Epithelial cell of proximal tubule (primary cell): ENCODE measurements around the genes OR4K5, APEX1, TPPP2 and ARHGEF40.

DNA sequence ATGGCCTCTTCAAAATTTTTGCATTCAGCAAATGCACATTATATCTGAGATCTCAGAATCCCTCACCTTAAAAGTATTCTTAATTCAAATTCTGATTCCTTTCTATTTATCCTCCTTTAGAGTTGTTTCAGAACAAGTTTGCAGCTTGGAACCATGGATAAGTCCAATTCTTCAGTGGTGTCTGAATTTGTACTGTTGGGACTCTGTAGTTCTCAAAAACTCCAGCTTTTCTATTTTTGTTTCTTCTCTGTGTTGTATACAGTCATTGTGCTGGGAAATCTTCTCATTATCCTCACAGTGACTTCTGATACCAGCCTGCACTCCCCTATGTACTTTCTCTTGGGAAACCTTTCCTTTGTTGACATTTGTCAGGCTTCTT, at the start of gene OR4K5:
TSS of gene OR4K5 (plus strand) at position 154 of the 379 bp plus-strand sequence.
- RAMPAGE, long total RNA: no peak

- RAMPAGE, long total RNA: no peak
- RRBS: no CpG with 5 or more reads among the region's 9 CpGs
Measured at GRCh38 chr14:20316113-20316680, 10.4 kb upstream of the TTC5 start.

DNA sequence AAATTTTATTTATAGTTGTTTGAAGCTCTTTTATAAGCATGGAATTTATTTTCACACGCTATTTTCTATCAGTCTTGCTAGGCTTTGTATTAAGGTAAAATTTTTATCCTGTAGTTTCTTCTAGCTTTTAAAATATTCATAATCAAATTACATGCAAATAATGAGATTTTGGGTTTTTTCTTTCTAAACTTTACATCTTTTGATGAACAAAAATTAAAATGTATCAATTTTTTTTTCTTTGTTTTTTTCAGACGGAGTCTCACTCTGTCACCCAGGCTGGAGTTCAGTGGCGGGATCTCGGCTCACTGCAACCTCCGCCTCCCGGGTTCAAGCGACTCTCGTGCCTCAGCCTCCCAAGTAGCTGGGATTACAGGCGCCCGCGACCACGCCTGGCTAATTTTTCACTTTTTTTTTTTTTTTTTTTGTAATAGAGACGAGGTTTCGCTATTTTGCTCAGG, 1.4 kb upstream of the PARP2 start:
- RAMPAGE, long total RNA: no peak
- RRBS: no CpG with 5 or more reads among the region's 14 CpGs

DNA sequence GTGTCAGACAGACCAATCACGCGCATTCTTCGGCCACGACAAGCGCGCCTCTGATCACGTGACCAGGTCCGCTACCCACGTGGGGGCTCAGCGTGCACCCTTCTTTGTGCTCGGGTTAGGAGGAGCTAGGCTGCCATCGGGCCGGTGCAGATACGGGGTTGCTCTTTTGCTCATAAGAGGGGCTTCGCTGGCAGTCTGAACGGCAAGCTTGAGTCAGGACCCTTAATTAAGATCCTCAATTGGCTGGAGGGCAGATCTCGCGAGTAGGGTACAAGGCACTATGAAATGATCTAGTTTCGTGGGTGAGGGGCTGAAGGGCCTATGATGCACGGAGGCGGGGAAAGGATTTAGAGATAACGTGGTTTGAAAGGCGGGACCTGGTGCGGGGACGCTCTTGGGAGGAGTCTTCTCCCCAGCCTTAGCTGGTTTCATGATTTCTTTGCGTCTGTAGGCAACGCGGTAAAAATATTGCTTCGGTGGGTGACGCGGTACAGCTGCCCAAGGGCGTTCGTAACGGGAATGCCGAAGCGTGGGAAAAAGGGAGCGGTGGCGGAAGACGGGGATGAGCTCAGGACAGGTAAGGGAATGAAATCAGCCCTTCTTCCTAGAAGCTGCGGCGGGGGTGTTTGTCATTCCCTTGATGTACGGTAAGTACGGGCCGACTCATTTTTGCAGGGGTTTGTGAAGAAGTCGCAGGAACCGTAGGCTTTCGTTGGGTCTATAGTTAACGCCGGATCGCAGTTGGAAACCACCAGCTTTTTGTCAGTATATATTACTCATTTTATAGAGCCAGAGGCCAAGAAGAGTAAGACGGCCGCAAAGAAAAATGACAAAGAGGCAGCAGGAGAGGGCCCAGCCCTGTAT, at the start of gene APEX1:
TSS of gene APEX1 (plus strand) at position 100 of the 864 bp plus-strand sequence.
- RAMPAGE, long total RNA: start-site peak on the plus strand centred at position 106 of the sequence, 83 bp wide, 1,508 and 356 reads in 2 replicates
- RRBS: no CpG with 5 or more reads among the region's 52 CpGs

GRCh38 chr14:20476573-20477755, 7.8 kb downstream of the PNP start:
- RAMPAGE, long total RNA: no peak
- RRBS: no CpG with 5 or more reads among the region's 6 CpGs

GRCh38 chr14:20602560-20602844, 11.3 kb upstream of the RNASE12 start:
- RAMPAGE, long total RNA: no peak
- RRBS: no CpG with 5 or more reads among the region's 3 CpGs

DNA sequence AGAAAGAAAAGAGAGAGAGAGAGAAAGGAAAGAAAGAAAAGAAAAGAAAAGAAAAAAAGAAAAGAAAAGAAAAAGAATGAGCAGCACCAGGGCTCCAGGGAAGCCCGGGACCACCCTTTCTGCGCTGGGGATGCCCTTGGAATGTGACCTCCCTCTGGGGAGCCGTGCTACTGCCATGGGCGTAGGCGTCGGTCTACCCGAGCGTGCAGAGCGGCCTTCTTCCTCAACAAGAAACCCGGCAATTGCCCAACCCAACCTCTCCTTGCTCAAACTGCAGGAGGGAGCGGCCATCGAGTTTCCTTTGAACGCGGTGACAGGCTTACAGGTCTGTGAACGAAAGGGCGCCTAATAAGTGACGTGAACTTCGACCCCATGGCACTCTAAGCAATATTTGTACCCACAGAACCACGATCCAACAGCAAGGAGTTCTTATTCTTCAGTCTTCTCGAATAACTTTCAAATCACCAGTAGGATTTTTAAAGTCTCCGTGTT, 16.8 kb downstream of the OR6S1 start:
- RAMPAGE, long total RNA: no peak
- RRBS: no CpG with 5 or more reads among the region's 21 CpGs

DNA sequence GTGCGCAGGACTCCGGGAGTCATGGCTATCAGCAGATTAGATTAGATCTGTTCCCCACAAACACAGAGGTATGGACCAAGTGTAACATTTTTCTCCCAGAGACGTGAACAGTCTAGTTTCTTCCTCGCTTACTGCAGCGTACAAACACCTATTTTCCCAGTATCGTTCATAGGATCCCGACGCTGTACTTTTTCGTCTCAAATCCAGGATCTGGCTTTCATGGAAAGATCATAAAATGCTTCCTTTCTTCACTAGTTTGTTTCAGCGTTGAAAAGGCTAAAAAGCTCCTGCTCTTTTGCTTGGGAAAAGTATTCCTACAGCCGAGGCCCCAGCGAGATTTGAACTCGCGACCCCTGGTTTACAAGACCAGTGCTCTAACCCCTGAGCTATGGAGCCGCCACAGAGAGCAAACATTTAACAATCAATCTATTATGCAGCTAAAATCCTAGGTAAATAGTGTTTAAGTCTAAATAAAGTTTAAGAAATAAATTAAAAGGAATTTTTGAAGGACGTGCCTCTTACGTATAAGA, 10.6 kb downstream of the OR6S1 start:
- RAMPAGE, long total RNA: no peak
- RRBS: no CpG with 5 or more reads among the region's 17 CpGs

GRCh38 chr14:20631901-20632704, 9.4 kb downstream of the OR6S1 start:
- RAMPAGE, long total RNA: no peak
- RRBS: 2% methylated on average over 4 of the region's 28 CpGs

DNA sequence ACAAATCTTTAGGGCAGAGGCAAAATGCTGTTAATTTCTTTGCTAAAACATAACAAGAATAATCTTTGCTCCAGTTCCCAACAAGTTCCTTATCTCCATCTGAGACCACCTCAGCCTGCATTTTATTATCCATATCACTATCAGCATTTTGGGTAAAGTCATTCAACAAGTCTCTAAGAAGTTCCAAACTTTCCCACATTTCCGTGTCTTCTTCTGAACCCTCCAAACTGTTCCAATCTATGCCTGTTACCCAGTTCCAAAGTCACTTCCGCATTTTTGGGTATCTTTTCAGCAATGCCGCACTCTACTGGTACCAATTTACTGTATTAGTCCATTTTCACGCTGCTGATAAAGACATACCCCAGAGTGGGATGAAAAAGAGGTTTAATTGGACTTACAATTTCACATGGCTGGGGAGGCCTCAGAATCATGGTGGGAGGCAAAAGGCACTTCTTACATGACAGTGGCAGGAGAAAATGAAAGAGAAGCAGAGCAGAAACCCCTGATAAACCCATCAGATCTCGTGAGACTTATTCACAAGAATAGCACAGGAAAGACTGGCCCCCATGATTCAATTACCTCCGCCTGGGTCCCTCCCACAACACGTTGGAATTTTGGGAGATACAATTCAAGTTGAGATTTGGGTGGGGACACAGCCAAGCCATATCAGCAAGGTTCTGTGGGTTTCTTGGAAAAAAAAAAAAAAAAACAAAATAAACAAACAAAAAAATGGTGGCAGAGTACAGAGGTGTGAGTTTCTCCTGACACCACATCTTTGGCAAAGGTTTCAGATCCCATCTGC, 17.8 kb upstream of the RNASE4 start:
- RAMPAGE, long total RNA: no peak
- RRBS: no CpG with 5 or more reads among the region's 7 CpGs

- RAMPAGE, long total RNA: no peak
- RRBS: no CpG with 5 or more reads among the region's 41 CpGs
Measured at GRCh38 chr14:20683034-20683890, 1.1 kb upstream of the RNASE4 start.

- RAMPAGE, long total RNA: no peak
- RRBS: 54% methylated on average over 2 of the region's 5 CpGs
Measured at GRCh38 chr14:20758529-20759137, 9.6 kb upstream of the EDDM3B start.

GRCh38 chr14:20998054-20998499, 1.0 kb upstream of the SLC39A2 start:
- RAMPAGE, long total RNA: no peak
- RRBS: no CpG with 5 or more reads among the region's 4 CpGs

GRCh38 chr14:21023848-21024514, 880 bp downstream of the NDRG2 start:
- RAMPAGE, long total RNA: no peak
- RRBS: 7% methylated on average over 2 of the region's 15 CpGs

DNA sequence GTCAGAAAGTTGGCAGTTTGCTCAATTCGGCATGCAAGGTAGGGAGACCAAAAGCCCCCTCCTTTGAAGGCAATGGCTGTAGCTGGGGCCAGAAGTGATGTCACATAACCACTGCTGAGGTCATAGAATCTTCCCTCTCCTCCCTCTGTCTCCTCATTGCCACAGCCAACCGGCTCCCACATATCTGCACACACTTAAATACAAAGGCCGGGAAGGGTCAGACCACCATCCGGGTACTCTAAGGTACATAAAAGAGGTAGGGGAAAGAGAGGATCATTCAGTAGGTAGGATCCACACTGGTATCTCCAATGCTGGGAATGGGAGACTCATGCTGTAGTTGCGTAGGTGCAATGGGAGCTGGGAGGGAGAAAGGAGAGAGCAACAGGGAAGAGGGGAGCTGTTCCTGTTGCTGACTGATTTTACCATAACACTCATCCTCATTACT, at the start of gene TPPP2:
TSS of gene TPPP2 (plus strand) at position 156 of the 445 bp plus-strand sequence.
- RAMPAGE, long total RNA: no peak
- RRBS: no CpG with 5 or more reads among the region's 5 CpGs

GRCh38 chr14:21034011-21034419, 592 bp downstream of the RNASE13 start:
- RAMPAGE, long total RNA: no peak
- RRBS: no CpG with 5 or more reads among the region's 3 CpGs

DNA sequence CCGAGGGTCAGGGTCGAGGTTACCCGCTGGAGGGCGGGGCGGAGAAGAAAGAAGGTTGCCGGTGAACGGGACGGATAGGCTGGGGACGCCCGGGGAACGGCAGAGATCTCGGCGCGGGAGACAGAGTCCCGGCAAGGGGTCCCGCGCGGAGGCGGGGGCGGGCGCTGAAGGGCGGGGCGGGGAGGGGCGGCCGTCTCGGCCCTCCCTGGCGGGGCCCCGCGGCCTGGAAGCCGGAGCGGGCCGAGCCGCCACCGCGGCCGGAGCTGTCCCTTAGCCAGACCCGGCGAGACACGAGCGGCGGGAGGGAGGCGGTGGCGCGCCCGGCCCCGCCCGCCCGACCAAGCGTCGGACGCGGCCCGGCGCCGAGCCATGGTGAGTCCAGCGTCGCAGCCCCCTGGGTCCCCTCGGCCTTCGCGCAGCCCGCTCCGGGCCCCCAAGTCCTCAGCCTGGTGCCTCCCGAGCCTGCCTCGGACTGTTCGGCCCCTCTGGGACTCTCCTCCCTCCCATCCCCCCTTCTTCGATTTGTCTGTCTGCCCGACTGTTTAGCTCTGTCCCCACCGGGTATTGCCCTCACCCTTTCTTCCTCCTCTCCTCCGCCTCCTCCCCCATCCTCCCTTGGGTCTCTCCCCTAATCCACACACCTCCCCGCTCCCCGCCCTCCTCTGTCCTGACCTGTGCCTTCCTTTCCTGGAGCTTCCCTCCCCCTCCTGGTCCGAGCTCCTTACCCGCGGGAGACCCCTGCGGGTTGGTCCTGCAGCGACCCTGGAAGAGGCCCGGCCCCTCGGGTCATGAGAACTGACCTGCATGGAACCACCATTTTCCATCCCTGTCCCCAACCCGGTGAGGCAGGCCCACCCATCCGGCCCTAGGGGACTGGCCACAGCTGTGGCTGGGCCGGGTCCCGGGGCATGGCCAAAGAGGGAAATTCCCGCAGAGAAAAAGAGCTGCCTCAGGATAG, at the start of gene ARHGEF40:
TSS of gene ARHGEF40 (plus strand) at position 277 of the 958 bp plus-strand sequence.
- RAMPAGE, long total RNA: no peak
- RRBS: 2% methylated on average over 34 of the region's 83 CpGs

GRCh38 chr14:21102502-21102897, 1.6 kb downstream of the TMEM253 start:
- RAMPAGE, long total RNA: no peak
- RRBS: no CpG with 5 or more reads among the region's 3 CpGs

DNA sequence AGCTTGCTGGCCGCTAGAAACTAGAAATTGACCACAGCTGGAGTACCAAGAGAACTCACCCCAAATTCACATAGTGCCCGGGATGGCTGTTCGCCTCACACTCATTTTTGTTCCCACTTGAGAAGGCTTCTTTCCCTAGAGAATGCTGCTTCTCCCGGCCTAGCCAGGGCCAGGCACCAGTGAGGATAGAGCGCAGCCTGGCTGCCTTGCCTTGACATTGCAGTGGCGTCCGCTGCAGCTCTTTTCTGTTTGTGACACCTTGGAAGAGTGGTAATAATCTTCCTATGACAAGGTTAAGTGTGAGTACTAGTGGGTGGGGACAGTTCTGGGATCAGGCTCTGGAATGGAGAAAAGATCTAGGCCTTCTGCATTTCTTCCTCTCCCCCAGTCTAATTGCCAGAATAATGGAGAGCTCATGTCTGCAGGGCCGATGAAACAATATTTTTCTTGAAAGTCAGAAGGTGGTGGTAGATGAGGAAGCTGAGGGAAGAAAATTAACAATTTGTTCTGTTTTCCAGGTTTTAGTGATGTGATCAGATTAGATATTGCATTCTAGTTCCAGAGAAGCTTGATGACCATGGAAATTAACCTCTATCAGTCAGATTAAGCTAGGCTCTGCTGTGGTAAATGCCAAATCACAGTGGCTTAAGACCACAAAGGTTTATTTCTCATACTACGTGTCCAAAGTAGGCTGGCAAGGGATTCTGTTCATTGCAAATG, 3.7 kb downstream of the TMEM253 start:
- RAMPAGE, long total RNA: no peak
- RRBS: 3% methylated on average over 3 of the region's 9 CpGs

- RAMPAGE, long total RNA: no peak
- RRBS: no CpG with 5 or more reads among the region's 9 CpGs
Measured at GRCh38 chr14:21260199-21260786, 8.9 kb downstream of the HNRNPC start.